ENCODE measurements around the gene TMEM126A.

- PRO-cap, result no peak
Observed at GRCh38 chr11:83168687-83169032, 11.7 kb downstream of the PCF11 start.

DNA sequence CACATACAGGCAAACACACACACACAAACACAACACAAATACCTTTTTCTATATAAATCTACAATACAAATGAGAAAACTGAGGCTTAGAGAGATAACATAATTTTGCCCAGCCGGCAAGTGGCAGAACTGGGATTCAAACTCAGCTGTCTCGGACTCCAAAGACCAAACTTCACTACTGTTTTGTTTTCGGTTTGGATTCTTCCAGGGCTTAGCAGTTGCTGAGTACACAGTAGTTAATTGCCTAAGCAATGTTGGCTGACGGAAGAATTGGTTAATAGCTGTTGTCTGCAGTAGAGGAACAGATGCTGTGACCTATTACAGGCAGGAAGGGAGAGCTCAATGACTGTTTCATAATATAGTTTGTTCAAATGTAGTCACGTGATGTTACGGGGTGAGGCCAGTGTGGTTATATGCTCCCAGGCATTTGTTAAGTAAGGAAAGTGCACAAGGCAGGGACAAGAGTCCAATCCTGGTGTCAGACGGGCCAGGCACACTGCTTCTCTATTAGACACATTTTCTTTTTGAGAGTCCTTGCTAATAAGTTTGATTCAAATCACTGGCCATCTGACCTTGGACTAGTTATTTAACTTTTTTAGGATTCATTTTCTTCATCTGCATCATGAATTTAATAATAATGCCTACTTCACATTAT, 222.6 kb upstream of the CCDC90B start:
- PRO-cap, result no peak

DNA sequence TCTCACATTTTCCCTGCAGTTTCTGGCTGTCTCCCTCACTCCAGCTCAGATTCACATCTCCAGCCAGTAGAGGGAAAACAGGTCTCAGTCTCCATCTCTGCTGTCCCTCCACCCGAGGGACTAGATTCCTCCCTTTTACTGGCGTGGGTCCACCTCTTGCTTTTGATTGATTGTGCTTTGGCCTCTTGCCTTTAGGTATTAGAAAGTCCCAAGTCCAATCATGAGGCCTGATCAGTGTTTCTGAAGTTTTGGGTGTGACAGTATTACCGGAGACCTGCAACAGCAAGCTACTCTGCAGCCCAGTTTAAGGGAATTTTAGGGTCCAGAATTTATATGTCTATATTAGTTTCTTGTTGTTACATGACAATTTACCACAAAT, 805.1 kb upstream of the CCDC90B start:
- PRO-cap, result no peak

DNA sequence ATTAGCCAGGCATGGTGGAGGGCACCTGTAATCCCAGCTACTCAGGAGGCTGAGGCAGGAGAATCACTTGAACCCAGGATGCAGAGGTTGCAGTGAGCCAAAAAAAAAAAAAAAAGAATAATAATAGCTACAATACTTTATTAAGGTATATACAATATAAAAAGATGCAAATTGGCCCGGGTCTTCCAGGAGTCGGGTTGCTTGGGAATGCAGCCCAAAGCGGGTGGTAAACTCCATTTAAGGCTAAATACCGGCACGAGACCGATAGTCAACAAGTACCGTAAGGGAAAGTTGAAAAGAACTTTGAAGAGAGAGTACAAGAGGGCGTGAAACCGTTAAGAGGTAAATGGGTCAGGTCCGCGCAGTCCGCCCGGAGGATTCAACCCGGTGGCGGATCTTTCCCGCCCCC, 143.3 kb downstream of the DLG2 start:
- PRO-cap, result no peak

DNA sequence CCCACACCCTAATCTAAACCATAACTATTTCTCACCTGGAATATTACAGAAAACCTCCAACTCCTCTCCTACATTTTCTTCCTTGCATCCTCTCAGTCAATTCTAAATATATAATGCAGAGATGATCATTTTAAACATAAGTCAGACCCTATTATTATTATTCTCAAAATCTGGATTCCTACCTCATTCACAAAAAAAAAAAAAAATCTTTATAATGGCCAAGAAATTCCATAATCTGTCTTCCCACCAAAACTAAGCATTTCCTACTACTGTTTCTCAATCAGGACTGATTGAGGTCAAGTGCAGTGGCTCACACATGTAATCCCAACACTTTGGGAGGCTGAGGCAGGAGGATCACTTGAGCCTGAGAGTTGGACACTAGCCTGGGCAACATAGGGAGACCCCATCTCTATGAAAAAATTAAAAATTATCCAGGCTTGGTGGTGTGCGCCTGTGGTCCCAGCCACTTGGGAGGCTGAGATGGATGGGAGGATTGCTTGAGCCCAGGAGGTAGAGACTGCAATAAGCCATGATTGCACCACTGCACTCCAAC, 52.1 kb downstream of the DLG2 start:
- PRO-cap, result no peak

- PRO-cap, result bidirectional peak, plus-strand start at chr11:85647967, minus-strand start at chr11:85647876
Observed at GRCh38 chr11:85647702-85648704, at the start of gene TMEM126A. Gene TMEM126A, plus strand, starts transcription at chr11:85647967.

GRCh38 chr11:85659295-85660132, 5.4 kb downstream of the CREBZF start:
- PRO-cap, result no peak

GRCh38 chr11:85682242-85683397, 3.4 kb downstream of the CCDC89 start:
- PRO-cap, result unidirectional peak, minus-strand start at chr11:85682863

DNA sequence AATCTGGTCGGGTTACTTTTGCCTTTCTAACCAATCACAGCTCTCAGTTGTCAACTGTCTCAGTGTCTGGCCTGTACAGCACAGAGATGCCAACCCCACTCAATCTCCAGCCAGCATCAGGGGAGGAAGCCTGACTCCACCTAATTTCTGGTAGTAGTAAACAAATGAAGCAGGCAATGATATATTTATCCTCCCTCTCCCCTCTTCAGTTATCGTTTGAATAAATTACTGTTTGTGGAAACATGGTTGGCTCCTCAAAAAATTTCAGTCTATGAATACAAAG, 253 bp upstream of the CCDC89 start:
- PRO-cap, result unidirectional peak, plus-strand start at position 102 of the sequence

DNA sequence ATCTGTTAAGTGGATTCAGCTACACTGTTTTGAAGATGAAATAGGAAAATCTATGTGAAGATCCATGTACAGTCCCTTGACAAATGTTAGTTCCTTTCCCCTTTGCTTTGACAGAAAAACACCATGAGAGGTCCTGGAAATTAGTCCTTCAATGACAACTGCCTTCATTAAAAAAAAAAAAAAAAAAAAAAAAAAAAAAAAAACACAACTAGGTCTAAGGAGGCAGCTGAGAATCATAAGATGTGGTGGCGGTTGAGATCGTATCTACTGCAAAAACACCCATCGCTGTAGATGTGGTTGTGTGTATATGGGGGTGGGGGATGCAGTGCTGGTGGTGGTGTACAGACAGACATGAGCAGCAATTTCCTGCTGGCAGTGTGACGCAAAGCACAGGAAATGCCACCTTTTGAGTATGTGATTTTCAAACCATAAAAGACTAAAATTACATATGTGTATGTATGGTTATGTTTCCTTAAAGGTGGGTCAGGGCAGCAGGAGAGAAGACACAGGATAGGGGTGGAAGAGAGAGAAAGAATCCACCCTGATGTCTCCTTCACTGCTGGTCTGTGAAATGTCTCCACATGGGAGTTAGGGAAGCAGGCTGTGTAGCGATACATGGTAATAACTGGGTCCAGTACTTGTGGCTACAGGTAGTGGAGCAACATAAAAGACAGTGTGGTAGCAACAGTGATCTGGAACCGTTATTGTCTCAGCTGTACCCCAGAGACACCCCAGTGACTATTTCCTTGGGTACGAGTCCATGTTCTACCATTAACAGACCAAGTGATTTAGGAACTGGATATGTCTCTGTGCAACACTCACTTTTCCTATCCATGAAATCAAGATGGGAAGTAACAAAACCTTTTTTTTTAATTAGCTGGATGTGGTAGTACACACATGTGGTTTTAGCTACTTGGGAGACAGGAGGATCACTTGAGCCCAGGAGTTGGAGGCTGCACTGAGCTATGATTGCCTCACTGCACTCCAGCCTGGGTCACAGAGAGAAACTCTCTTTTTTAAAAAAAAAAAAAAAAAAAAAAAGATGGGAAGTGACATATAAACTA, 57.9 kb downstream of the SYTL2 start:
- PRO-cap, result no peak

GRCh38 chr11:85810454-85810785, 521 bp downstream of the SYTL2 start:
- PRO-cap, result no peak

DNA sequence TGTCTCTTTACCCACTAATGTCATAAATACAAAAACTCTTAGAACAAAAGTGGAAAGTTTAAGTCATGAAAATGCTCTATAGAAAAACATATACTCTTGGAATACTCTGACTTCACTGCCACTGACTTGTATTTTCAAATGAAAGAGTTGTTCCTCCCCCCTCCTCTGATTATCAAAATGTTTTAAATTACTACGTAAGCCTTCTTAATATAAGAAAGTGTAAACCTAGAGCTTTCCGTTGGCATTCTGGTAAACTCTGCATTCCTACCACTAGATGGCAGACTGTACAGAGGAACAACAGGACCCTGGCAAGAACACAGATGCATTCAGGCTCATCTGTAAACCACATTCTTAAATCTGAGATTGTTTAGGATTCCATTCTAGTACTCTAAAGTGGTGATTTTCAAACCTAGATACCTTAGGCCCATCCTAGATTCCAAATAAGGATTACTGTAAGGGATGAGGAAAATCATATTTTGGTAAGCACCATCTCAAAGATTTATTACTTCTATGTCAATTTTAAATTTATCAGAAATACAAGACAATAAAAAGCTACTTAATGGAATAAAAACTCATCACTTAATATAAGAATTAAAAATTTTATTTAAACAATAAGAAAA, 27.0 kb downstream of the PICALM start:
- PRO-cap, result no peak

DNA sequence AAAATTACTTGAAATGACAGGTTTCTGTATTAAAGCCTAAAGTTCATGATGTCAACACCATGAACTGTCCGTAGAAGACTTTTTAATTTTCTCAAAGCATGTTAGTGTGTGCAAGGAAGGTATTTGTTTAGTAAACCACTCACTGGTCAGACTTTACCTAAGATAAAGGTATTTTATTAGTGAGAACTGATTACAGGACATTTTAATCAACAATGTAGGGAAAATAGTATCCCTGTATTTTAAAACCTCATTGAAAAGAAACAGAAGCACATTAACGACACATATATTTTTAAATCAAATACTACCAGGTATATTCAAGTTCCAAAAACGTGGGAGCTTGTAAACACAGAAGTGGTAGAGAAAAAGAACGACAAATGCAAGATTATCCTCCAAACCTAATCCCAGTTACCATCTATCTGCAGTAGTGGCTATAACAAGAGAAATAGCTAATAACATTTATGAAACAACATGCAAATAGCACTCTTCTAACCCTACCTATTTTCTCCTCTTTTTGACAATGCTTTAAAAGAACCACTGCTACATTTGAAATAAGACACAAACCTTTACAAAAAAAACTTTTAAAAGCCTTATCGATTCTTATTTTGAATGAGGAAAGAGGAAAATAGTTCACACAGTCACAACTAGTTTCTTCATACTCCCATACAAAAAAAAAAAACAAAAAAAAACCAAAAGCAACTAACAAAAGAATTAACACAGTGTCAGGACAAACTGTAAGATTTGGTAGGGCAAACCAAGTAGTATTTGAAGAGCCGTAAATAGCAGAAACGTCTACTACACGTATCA, 2.6 kb downstream of the PICALM start:
- PRO-cap, result no peak

DNA sequence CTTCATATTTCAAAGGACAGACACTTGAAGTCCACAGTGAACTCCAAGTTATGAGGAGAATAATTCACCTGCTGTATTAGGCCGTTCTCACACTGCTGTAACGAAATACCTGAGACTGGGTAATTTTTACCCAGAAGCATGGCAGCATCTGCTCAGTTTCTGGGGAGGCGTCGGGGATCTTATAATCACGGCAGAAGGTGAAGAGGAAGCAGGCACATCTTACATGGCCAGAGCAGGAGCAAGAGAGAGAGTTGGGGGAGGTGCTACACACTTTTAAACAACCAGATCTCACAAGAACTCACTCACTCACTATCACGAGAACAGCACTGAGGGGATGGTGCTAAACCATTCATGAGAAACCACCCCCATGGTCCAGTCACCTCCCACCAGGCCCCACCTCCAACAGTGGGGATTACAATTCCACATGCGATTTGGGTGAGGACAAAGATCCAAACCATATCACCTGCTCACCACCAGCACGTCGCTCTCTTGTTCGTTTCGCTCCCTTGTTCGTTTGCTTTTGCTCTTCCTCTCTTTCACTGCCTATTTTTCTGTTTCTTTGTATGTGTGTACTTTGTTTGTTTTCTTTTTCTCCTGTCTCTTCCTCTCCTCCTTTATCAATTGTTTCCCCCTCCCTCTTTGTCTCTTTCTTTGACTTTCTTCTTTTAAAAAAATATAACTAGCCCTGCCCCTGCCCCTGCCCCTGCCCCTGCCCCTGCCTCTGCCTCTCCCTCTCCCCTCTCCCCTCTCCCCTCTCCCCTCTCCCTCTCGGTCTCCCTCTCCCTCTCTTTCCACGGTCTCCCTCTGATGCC, 40.4 kb upstream of the PICALM start:
- PRO-cap, result no peak

DNA sequence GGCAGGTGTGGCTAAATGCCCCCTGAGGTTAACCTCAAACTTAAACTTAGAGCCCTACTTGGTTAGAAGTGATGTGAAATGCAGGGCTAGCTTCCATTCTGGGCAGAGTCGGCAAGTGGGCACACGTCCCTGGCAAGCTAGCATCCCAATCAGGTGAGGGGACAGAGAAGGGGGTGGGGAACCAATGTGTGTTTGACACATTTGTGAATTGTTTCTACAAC, 83.1 kb upstream of the PICALM start:
- PRO-cap, result no peak

DNA sequence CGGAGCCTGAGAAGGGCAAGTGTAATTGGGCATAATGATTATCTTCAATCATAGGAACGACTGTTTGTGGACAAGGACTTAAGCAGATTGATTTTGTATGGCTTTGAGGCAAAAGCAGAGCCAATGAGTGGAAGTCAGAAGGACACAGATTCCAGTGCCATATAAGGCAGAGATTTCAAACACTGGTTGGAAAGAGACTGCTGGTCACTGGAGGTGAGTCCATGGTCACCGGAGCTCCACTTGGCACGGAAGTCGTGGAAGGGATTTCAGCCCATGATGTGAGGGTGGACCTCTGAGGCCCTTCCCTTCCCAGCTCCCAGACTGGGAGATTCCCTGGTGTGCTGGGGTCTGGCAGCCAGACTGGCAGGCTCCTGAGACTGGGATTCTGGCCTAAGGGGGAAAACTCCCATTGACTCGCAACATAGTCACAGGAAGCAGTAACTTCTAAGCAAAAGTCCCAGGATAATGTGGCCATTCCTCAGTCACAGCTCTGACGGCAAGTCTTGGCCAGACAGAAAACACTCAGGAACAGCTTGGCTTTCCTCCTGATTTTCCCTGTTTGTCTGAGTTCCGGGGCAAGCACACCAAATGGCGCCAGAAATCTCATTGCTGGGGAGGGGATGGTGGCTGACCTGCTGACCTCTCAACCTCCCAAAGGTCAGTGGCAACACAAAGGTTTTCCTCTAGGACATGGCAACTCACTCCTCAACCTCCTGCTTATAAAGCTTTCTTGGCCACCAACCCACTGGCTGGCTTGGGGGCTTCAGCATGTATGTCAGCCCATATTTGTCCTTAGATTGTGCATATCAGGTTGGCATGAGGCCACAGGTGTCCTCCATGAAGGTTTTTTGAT, 99.4 kb downstream of the CCDC81 start:
- PRO-cap, result no peak

GRCh38 chr11:86523884-86524377, 149.2 kb downstream of the CCDC81 start:
- PRO-cap, result no peak

DNA sequence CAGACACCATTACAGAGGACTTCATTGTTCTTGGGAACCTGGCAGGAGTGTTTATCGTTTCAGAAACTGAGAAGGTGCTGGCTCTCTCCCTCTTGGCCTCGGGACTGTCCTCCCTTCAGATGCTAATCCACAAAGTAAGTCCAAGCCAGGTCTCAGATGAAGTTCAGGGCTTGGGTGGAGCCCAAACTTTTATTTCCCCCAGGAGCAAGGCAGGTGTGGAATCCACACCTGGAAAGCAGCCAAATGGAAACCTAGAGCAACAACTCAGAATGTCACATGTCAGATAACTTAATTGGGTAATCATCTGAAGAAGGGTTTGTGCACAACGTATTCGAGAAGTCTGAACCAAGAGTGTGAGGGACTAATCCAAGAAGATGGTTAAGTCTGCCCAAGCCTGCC, 178.6 kb downstream of the CCDC81 start:
- PRO-cap, result no peak

DNA sequence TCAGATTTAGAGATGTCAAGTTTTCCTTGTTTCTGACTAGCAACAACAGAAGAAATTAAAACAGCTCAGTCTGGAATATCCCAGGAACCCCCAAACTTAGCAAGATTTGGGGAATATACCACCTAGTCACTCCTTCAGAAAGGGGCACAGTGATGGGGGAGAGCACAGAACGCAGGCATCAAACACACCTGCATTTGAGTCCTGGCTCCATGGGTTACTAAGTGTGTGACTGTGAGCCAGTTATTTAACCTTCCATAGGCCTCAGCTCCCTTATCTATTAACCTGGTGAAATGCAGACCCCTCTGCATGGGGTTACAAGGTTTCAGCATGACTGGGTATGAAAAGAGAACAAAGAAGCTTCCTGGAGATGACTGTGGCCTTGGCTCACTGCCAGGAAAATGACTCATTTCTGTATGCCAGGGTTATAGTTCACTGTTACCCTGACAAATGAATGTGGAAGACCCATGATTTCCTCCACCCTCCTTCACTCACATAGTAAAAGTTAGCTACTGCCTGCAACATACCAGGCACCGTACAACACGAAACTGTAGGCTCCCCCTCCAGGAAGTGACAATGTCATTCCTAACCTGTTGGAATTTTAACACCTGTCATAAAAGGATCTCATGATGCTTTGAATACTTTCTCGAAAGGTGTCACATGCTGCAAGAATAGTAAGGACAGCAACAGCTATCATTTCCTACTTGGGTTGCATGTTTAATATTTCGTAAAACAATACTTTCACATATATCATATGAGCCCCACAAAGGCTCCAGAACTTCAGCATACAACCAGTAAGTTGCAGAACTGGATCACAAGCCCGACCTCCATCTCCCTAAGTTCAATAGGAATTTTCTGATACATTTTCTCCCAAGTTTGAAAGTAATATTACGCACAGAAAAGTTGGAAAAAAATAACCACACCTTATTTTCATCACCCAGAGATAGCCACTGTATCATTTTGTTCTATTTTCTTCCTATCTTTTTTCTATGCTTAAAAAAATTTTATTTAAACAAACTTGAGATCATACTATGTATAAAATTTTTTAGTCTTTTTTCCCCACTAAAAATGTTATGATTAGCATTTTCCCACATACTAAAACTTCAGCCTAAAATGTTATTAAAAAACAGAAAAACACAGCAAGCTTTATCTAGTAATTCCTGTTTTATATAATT, 207.2 kb upstream of the PRSS23 start:
- PRO-cap, result no peak

DNA sequence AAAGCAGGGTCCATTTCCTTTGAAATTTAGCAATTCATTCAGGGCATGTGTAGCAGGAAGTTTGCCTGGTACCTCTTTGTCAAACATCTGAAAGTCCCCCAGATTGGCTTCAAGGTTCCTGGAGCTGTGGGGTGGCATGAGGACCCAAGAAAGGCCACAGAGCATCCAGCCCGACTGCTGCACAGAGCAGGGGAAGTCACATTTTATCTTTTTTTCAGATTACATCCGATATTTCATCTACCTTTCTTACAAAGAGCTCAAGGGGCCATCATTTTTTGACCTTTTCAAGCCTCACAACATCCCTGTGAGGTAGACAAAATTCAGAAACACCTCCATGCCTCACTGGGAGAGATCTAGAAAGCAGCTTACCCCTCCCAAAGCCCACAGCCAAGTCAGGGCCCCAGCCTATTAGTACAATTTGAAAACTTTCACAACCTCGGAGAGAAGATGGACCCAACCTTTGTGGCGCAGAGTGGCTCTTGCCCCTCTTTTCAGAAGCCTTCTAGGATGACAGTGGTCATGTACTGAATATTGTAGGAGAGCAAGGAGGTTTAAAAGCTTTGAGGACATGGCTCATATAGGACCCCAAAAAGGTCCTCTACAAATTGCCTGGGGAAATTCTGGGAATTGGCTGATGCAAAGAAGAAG, 9.3 kb downstream of the FZD4 start:
- PRO-cap, result no peak